A172 (cell line): Measurements from ENCODE around the genes DDX55, DNAH10 and RFLNA.

DNA sequence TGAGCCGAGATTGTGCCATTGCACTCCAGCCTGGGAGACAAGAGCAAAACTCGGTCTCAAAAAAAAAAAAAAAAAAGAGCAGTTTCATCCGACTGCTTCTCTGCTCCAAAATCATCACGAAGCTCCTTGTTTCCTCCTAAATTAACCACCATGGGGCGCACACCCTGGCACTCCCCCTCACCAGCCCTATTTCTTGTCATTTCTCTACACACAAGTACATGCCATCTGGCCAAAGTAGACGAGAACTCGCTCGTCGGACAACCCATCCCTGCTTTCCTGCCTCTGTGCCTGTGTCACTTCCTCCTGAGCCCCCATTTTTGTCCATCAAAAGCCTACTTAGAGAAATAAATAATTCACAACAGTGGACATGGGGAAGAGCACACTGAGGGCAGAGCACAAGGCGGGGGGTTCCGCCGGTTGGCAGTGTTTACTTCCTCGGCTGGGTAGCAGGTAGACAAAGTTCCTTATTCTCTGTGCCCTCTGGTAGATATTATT, 6.2 kb downstream of the VPS37B start:
- RAMPAGE, long total RNA = no peak

GRCh38 chr12:122973945-122975005, 769 bp upstream of the OGFOD2 start:
- RAMPAGE, long total RNA = start-site peak on the plus strand at chr12:122974680-122974811, 11 and 38 reads in 2 replicates

GRCh38 chr12:123058864-123059247, 78.4 kb downstream of the ARL6IP4 start:
- RAMPAGE, long total RNA = no peak

- RAMPAGE, long total RNA = no peak
Observed at GRCh38 chr12:123075056-123075459, 75.8 kb downstream of the PITPNM2 start.

GRCh38 chr12:123231826-123232425, 1.0 kb downstream of the MPHOSPH9 start:
- RAMPAGE, long total RNA = no peak

DNA sequence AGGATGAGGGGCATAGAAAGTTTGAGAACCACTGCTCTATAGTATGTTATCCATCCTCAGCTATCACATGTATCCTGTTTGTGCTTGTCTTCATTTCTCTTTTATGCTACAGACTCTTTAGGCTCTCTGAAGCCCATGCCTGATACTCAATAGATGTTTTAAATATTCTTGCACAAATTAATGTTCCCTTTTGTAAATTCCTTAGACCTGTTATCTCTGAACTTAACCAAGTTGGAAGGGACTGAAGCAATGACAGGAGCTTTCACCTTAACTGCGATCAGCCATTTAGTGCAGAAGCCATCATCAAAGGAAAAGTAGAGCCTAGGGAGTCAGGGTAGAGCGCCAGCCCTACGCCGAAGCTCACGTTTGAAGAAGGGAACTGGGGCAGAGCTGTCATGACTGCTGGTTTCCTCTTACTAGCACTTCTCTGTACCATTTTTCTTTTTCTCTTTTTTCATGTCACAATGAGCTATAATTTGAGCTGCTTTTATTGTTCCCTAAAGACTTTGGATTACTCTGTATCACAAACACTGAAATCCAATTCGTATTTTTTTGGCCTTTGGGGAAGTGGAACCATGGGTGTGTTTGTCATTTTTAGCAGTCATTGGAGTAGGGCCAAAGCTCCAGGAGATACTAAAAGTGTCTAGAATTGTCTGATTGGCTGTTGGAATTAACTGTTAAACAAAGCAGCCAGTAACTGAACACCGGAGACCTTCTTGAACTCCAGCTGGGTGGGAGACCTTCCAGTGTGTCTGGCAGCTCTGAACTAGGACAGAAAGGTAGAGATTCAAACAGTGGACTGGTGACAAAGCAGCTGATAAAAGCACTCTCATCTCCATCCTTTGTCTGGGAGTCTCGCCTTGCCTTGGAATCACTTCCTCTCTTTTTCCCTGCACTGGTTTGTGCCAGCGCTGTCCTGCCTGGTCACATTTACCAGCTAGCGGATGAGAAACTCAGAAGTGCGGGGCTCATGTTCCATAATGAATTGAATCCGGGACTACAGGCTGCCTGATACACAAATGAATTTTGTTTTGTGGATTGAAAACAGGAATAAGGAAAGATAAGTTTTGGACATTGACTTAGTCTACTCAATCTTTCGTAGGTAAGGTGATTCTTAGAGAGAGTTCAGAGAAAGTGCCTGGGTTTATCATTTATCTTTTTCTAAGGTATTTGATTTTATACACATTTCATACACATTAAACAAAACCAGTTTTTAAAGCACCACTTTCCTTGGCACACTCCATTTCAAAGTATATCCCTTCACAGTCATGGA, 9.1 kb downstream of the MTRFR start:
- RAMPAGE, long total RNA = no peak

- RAMPAGE, long total RNA = no peak
Observed at GRCh38 chr12:123250532-123251127, 17.4 kb downstream of the MTRFR start.

GRCh38 chr12:123305123-123305562, 33.5 kb upstream of the CDK2AP1 start:
- RAMPAGE, long total RNA = no peak

GRCh38 chr12:123325962-123326548, 38.6 kb downstream of the SBNO1 start:
- RAMPAGE, long total RNA = no peak

GRCh38 chr12:123390505-123390965, 6.6 kb downstream of the KMT5A start:
- RAMPAGE, long total RNA = no peak

GRCh38 chr12:123510746-123511785, 22.5 kb downstream of the RILPL1 start:
- RAMPAGE, long total RNA = no peak

- RAMPAGE, long total RNA = no peak
Observed at GRCh38 chr12:123522179-123522734, 11.3 kb downstream of the RILPL1 start.

GRCh38 chr12:123601939-123603061, at the start of gene DDX55:
DDX55 (plus strand) TSS chr12:123602099.
- RAMPAGE, long total RNA = start-site peak on the plus strand at chr12:123602093-123602133, 74 and 33 reads in 2 replicates

GRCh38 chr12:123726079-123726366, 13.9 kb downstream of the ATP6V0A2 start:
- RAMPAGE, long total RNA = no peak

- RAMPAGE, long total RNA = no peak
Observed at GRCh38 chr12:123742997-123743436, 19.1 kb upstream of the DNAH10 start.

- RAMPAGE, long total RNA = no peak
Observed at GRCh38 chr12:123761798-123762590, at the start of gene DNAH10. DNAH10 (plus strand) TSS chr12:123762301.

GRCh38 chr12:123972157-123972480, 512 bp downstream of the CCDC92 start:
- RAMPAGE, long total RNA = no peak

DNA sequence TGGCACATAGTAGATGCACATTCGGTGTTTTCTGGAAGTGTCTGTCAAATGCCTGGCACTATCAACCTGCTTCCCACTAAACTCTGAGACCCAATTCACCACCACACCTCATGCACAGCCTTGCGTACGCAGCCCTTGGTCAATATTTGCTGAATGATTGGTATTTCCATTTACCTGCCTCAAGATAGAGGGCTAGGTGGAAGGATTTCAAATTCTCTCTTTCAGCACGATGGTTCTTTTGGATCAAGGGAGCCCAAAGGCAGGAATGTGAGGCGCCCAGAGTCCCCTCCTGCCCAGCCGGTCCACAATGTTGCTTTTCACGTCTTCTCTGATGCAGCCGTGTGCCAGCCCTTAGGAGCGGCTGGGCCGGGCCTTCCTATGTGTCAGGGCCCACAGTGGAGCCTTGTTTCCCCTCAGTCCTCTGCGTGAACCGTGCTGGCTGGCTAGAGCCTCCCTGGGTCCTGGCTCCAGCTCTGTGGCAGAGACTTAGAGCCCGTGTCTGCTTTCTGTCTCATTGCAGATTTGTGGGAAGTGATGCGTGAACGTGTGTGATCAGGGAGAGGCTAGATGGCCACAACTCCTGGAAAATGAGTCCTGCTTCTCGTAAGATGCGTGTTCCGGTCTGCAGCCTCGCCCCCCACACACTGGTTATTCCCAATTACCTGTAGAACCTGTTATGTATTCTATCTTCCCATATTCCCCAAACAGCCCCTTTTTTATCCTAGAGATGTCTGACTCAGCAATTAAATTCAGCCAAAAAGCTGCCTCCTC, 99.8 kb upstream of the RFLNA start:
- RAMPAGE, long total RNA = no peak

GRCh38 chr12:124294793-124296042, at the start of gene RFLNA:
RFLNA (plus strand) TSS chr12:124295093.
- RAMPAGE, long total RNA = no peak

- RAMPAGE, long total RNA = no peak
Observed at GRCh38 chr12:124326780-124327260, 31.9 kb downstream of the RFLNA start.